ENCODE data around the gene ITGB8.

GRCh38 chr7:18289726-18290743, 205.5 kb upstream of the HDAC9 start:
- PRO-cap = unidirectional peak, plus-strand start at chr7:18290449
- RAMPAGE, long total RNA, 4 experiments = no peak in any of the 4 experiments

- PRO-cap = no peak
- RAMPAGE, long total RNA, 4 experiments = no peak in any of the 4 experiments
These were observed 24.8 kb downstream of the HDAC9 start for GRCh38 chr7:18520446-18520711.

- PRO-cap = unidirectional peak, minus-strand start at chr7:19115954
- RAMPAGE, long total RNA, 4 experiments = no peak in any of the 4 experiments
These were observed 1.8 kb downstream of the TWIST1 start for GRCh38 chr7:19115630-19116131.

DNA sequence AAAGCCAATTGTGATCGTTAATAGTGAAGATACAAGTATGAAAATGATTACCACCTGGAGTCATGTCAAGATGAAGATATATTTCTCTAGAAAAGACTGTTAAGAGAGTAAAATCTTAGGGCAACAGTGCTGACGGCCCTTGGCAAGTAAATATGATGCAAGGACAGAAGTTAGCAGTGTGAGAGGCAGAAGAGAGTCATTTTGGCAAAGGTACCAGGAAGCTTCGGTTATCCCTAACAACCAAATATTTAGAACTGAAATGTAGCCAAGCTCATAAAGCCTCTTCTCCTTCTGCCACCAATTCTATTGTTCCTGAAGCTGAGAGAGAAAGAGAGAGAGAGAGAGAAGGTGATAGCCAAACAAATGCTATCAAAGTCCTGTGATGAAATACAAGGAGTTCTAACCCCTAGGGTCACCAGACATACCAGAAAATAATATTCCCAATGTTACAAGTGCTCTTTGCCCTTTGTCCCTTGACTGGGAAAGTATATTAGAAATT, 109.6 kb downstream of the MACC1 start:
- PRO-cap = unidirectional peak, minus-strand start at position 154 of the sequence
- RAMPAGE, long total RNA, 4 experiments = no peak in any of the 4 experiments

- PRO-cap = no peak
- RAMPAGE, long total RNA, 4 experiments = no peak in any of the 4 experiments
These were observed 30.7 kb upstream of the ITGB8 start for GRCh38 chr7:20299841-20300486.

GRCh38 chr7:20330820-20331591, at the start of gene ITGB8:
ITGB8 (plus strand) TSS chr7:20330900.
- PRO-cap = bidirectional peak, plus-strand start at chr7:20331050, minus-strand start at chr7:20330572; bidirectional peak, plus-strand start at chr7:20331526, minus-strand start at chr7:20331337
- RAMPAGE, long total RNA, 4 experiments = start-site peak on the plus strand in 1 of 4 experiments, at chr7:20330875-20331056 at its widest, 22 to 93 reads per replicate

DNA sequence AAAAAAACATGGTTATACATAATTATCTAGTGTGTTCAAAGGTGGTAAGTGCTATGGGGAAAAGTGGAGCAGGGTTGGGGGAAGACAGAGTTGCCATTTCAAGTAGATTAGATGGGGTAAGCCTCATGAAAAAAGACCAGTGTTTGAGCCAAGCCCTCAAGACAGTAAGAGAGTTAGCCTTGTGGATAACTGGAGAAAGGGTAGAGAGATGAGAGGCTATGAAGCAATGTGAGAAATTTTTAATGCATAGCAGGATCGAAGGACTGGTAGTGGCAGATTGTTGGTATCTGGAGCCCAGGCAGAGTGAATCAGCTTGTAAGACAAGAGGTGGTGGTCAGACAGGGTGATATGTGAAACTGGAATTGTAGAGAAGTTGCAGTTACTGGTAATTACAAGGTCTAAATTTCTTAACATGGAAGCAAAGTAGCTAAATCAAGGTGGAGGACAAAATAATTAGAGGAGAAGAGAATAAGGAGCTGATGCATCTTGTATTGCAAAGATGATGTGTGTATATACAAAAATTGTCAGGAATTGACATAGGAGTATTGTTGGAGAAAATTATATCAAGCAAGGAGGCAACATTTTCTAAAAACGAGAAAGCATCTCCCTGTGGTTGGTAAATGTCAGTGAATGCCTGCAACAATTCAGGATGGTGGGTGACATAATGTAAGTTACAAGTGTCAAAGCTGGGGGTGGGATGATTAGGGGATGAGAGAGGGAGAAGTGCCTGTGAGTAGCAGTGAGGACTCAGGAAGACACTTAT, 14.9 kb downstream of the ITGB8 start:
- PRO-cap = no peak
- RAMPAGE, long total RNA, 4 experiments = no peak in any of the 4 experiments

GRCh38 chr7:20402227-20402620, 71.5 kb downstream of the ITGB8 start:
- PRO-cap = no peak
- RAMPAGE, long total RNA, 4 experiments = no peak in any of the 4 experiments

- PRO-cap = no peak
- RAMPAGE, long total RNA, 4 experiments = no peak in any of the 4 experiments
These were observed 1.5 kb upstream of the SP4 start for GRCh38 chr7:21426141-21426966.

GRCh38 chr7:21942873-21943810, 2.6 kb downstream of the CDCA7L start:
- PRO-cap = no peak
- RAMPAGE, long total RNA, 4 experiments = no peak in any of the 4 experiments

- PRO-cap = no peak
- RAMPAGE, long total RNA, 4 experiments = no peak in any of the 4 experiments
These were observed 3.5 kb upstream of the CDCA7L start for GRCh38 chr7:21949111-21949593.

DNA sequence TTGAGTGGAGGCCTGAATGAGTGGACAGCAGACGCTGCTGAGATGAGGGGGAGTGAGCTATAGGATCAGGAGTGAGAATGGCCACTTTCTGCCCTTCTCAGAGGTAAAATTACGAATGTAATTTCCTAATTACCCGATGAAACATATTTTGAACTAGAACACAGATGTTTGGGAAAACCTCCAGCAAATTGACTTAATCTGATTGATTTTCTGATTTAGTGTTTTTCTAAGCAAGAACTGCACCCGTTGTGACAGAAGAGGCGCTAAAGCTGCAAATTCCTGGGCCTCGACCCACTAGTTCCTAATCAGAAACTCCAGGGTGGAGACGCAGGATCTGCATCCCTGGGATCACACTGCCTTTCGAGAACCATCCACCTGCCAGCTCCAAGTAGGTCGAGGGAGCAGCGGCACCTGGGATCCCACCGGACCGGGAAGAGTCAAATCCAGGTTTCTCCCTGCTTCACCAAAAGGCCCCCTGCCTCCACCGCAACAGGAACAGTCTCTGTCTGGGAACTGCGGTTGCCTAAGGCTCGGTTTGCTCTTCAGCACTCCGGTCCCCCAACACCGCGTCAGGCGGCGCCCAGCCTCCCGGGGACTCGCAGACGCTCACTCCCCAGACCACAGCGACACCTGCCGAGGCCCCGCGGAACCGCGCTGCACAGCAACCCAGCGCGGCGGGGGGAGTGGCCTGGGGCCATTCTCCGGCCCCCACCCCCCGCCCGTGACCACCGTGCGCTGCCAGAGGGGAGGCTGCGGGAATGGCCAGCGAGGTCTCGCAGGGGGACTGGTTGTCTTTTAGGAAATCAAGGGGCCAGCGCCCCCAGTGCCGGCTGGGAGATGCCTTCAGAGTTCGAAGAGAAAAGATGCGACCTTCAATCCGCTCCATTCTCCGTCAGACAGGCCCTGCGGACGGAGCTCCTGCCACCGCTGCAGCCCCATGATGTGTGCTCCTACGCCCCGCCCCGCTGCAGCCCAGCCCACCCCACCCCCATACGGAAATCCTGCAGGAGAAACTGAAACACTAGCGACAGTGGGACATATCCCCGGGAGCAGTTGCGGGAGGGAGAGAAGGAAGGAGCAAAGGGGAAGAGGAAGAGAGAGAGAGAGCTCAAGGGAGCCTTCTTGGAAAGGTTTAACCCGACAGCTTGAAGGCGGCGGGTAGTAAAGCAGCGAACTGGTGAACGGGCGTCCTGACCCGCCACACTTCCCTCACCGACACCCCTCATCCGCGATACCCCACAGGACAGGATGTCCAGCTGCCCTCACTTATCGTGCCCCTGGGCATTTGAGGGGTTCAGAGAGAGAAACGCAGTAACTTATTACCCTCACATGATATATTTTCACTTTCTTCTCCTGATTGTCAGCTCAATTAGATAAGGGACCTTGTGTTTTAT, 137.2 kb upstream of the CDCA7L start:
- PRO-cap = bidirectional peak, plus-strand start at position 728 of the sequence, minus-strand start at position 632 of the sequence; bidirectional peak, plus-strand start at position 1,006 of the sequence, minus-strand start at position 939 of the sequence
- RAMPAGE, long total RNA, 4 experiments = no peak in any of the 4 experiments

DNA sequence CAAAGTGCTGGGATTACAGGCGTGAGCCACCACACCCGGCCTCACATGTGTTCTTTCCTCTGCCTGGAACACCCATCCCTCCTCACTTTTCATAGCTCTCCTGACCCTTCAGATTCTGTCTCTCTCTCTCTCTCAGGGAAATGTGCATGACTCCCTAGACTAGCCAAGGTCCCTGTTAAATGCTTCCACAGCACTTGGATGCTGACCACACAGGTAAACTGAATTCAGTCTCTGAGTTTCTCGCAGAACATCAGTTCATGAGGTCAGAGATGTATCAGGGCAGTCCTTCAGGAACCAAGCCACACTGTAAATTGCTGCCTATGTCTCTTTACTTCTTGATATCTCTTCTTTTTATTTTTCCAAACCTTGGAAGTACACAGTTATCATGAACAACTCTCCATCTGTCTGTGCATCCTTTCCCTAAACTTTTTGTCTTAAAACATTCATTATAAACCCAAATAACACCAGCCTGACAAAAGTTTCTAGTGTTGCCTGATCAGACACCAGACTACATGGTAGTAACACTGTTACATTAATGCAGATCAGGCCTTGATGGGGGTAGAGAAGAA, 144.6 kb downstream of the RAPGEF5 start:
- PRO-cap = no peak
- RAMPAGE, long total RNA, 4 experiments = no peak in any of the 4 experiments

DNA sequence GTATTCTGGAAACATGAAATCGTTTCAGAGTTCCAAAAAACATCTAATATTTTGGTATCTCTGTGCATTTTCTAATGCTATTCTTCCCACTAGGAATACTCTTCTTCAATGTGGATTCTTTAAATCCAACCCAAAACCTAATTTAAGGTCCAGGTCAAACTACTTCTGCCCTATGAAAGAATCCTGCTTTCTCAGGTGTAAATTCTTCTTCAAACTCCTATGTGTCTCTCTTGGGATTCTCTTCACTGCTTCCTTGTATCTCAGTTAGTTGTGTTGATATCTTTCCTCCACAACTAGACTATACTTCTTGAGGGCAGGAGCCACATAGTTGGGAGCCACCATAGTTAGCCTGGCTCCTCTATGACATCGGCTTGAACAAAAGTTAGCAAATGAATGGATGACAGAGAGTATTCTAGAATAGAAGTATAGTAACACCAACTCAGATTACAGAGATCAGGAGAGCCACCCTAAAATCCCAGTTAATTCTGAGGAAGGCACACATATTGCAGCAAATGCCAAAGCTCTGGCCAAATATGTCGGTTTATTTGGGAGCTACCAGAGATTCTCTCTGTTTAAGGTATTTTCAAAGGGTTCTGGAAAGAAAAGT, 141.6 kb downstream of the RAPGEF5 start:
- PRO-cap = no peak
- RAMPAGE, long total RNA, 4 experiments = no peak in any of the 4 experiments

- PRO-cap = no peak
- RAMPAGE, long total RNA, 4 experiments = no peak in any of the 4 experiments
These were observed 92.4 kb downstream of the RAPGEF5 start for GRCh38 chr7:22264398-22265095.

GRCh38 chr7:22274698-22275500, 82.1 kb downstream of the RAPGEF5 start:
- PRO-cap = no peak
- RAMPAGE, long total RNA, 4 experiments = no peak in any of the 4 experiments

GRCh38 chr7:22287921-22288220, 69.1 kb downstream of the RAPGEF5 start:
- PRO-cap = no peak
- RAMPAGE, long total RNA, 4 experiments = no peak in any of the 4 experiments

GRCh38 chr7:22357703-22358155, 775 bp upstream of the RAPGEF5 start:
- PRO-cap = no peak
- RAMPAGE, long total RNA, 4 experiments = no peak in any of the 4 experiments

DNA sequence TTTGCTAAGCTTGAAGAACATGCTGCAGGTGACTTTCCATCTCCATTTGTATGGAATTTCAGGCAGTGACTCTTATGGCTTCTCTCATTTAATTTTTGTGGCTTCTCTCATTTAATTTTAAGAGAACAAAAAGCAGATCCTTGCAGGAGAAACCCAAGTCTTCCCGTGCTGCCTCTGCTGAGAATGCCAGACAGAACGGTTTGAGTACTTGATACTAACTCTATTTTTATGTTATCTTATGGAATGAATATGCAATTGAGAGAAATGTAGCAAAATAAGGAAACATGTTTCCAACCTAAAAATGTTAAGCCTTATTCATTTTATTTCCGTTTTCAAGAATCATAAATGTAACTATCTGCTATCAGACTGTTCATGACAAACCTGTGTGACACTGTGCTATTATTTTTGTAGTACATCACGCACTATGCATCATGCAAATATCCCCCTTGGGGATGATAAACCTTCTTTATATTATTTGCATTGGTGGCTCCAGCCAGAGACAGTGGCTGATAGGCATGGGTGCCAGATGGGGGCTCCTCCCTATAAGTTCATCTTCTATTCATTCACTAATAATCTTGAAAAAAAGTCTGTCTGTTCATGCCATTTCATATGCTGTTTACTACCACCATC, 6.9 kb upstream of the RAPGEF5 start:
- PRO-cap = no peak
- RAMPAGE, long total RNA, 4 experiments = no peak in any of the 4 experiments

- PRO-cap = no peak
- RAMPAGE, long total RNA, 4 experiments = no peak in any of the 4 experiments
These were observed 18.2 kb downstream of the STEAP1B start for GRCh38 chr7:22481579-22482376.

Measured in esophagus muscularis mucosa (tissue), 4 donors.